Neural crest cell (in vitro differentiated cells): ENCODE data around the genes MGMT and TCERG1L.

- PRO-cap, result no peak
Measured at GRCh38 chr10:127834092-127834610, 58.6 kb downstream of the CLRN3 start.

DNA sequence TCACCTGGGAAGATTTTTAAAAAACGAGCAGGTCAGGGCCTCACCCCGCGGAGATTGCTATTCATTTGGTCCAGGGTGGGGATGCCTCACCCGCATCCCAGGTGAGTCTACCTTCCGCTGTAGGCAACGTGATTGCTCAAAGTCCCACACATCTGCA is 4.0 kb downstream of the CLRN3 start:
- PRO-cap, result no peak

DNA sequence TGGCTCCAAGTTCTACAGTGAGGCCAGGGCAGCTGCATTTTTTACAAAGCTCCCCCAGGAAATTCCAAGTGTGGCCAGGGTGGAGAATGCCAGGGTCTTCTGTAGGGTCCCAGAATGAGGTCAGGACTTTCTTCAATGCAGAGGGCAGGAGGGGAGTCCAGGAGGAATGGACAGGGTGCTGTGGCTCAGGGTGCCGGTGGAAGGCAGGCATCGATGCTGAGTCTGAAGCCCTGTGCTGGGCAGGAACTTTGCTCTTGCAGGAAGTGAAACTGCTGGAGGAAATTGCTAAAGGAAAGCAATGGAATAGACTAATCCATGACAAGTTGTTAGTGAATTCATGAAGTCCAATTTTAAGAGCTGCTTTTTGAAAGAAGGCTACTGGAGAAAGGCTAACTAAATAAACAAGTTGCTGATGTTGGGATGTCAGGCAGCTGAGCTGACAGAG is 14.8 kb downstream of the PTPRE start:
- PRO-cap, result no peak

GRCh38 chr10:127922935-127923444 is 16.1 kb downstream of the PTPRE start:
- PRO-cap, result no peak

GRCh38 chr10:127978914-127979592 is 72.2 kb downstream of the PTPRE start:
- PRO-cap, result no peak

DNA sequence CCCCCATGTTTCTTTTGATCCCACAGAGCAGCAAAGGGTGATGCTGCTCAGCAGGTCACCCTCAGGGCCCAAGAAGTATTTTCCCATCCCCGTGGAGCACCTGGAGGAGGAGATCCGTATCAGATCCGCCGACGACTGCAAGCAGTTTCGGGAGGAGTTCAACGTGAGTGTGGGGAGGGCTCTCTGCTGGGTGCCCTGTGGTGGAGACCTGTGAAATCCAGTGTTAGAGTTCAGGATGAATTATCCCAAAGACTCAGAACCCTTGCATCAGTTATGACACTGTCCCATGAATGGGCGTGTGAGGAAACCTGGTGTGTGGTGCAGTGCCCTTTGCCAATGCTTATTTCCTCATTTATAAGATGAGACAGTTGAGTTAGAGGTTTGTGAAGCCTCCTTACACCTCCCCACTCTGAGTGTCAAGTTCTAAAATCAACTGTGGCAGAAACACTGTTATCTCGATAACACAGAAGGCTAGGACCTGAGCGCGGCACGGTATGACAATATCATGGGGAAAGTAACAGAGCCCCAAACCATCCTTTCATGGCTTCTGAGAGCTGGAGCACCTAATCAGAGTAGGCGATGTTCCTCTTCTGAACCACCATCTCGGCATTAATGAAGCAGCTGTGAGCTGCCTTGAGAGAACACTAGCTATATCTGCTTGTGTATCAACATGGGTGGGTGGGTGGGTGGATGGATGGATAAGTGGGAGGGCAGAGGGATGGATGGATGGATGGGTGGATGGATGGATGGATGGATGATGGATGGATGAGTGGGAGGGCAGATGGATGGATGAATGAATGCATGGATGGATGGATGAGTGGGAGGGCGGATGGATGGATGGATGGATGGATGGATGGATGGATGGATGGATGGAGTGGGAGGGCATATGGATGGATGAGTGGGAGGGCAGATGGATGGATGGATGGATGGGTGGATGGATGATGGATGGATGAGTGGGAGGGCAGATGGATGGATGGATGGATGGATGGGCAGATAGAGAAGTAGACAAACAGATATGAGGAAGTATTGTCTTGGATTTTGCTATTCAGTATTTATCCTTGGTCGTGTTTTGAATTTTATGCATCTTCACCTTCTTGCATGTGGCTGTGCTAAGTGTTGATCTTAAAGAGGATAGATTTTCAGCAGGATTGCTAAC is 76.3 kb downstream of the MKI67 start:
- PRO-cap, result no peak

DNA sequence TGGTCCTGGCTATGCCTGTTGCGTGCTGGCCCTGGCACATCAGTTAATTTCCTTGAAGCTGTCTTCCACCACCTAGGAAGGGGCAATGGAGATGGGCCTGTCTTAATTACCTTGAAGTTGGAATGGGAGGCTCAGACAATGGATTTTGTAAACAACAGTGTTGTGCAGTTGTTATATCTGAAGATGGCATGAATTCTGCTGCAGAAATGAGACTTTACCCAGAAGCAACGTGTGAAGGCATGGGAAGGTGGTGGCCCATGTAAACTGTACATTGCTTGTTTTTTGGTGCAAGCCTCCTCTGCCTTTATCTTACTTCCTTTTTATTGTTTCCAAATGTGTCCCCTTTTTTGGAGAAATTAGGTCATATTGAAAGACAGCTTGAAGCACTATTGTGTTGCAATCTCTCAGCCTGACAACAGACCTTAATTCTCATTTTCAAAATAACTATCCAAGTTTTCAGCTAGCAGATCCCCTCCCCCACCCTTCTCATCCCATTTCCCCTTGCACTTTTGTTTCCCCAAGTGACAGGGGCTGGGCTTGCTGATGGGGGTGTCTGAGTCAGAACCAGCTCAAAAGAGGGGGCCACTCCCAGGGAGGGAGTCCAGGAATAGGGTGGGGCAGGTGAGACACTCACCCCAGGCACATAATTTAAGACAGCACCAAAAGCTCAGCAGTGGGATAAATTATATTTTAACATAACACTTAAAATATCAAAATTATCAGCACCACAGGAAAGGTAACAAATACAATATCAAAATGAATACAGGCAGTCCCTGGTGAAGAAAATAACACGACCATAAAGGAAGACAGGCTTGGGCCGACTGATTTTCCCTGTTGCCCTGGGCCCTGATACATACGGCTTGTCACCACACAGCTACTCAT is 75.3 kb downstream of the MKI67 start:
- PRO-cap, result no peak

- PRO-cap, result no peak
Measured at GRCh38 chr10:128076519-128077175, 49.6 kb downstream of the MKI67 start.

DNA sequence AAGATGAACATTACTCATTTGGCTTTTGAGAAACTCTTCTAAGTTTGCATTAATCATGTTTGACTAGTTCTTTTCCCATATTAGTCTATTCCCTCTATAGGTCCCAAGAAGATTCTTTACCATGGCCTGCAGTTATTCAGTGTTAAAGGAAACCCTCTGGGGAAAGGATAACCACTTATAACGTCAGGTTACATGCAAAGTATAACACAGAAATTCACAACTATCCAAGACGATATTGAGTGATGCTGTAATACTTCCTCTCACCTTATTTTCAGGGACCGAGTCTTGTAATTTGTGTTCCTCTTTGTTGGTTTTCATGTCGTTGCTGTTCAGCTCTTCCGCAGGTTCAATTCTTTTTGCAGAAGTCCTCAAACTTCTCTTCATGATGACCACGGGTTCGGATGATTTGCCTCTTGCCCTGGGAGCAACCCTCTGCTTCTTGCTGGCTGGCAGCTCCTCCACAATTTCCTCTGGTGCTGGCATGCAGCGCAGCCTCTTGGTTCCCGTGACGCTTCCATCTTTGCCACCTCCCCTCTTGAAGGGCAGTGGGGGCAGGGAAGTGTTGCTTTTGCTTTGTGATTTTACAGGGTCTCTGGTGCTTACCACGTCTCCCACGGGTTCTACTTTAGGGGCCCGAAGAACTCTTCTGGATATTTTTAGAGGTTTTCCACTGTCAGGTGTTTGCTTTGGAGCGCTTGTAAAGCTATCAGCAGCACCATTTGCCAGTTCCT is 23.7 kb downstream of the MKI67 start:
- PRO-cap, result no peak

- PRO-cap, result no peak
Measured at GRCh38 chr10:129035250-129035882, 431.7 kb upstream of the MGMT start.

DNA sequence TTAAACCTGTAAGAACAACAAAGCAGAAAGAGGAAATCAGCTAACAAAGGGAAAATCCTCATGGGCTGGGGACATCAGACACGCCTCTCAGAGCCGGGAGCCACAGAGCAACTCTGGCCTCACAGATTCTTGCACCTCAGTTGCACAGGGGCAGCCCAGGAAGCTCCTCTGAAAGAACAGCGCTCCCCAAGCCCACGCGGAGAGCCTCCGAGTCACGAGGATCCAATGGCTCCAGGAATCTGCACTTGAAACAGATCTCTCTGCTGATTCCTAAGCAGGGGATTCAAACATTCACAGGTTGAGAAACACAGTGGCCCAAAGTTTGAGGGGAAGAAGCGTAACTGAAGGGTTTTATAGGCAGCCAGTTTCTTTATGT is 213.2 kb upstream of the MGMT start:
- PRO-cap, result no peak

GRCh38 chr10:129258501-129258977 is 208.5 kb upstream of the MGMT start:
- PRO-cap, result no peak

DNA sequence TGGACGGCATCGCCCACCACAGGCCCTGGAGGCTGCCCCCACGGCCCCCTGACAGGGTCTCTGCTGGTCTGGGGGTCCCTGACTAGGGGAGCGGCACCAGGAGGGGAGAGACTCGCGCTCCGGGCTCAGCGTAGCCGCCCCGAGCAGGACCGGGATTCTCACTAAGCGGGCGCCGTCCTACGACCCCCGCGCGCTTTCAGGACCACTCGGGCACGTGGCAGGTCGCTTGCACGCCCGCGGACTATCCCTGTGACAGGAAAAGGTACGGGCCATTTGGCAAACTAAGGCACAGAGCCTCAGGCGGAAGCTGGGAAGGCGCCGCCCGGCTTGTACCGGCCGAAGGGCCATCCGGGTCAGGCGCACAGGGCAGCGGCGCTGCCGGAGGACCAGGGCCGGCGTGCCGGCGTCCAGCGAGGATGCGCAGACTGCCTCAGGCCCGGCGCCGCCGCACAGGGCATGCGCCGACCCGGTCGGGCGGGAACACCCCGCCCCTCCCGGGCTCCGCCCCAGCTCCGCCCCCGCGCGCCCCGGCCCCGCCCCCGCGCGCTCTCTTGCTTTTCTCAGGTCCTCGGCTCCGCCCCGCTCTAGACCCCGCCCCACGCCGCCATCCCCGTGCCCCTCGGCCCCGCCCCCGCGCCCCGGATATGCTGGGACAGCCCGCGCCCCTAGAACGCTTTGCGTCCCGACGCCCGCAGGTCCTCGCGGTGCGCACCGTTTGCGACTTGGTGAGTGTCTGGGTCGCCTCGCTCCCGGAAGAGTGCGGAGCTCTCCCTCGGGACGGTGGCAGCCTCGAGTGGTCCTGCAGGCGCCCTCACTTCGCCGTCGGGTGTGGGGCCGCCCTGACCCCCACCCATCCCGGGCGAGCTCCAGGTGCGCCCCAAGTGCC is at the start of gene MGMT:
Gene MGMT, plus strand, starts transcription at position 670 of the 886 bp plus-strand sequence.
- PRO-cap, result bidirectional peak, plus-strand start at position 673 of the sequence, minus-strand start at position 427 of the sequence

DNA sequence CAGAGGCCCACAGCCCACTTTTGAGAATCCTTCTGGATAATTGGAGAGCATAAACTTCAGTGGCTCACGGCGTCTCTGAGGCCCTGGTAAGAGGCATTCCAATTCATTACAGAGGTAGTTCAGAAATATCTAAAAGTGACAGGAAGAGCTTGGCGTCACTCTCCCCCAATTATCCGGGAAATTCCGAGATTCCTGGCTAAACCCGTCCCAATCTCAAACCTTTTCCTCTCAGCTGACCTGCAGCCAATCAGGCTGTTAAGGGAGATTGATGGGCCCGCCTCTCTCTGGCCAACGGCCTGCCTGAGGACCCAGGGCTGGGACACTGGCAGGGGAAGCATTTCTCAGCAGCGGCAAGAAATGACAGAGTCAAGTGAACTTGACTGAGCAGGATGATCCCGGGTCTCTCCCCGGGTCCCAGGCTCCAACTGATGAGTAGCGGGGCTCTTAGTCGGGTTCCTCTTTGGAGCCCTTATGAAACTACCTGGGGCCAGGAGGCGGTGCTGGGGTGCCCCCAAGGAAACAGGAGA is 72.3 kb downstream of the EBF3 start:
- PRO-cap, result no peak

DNA sequence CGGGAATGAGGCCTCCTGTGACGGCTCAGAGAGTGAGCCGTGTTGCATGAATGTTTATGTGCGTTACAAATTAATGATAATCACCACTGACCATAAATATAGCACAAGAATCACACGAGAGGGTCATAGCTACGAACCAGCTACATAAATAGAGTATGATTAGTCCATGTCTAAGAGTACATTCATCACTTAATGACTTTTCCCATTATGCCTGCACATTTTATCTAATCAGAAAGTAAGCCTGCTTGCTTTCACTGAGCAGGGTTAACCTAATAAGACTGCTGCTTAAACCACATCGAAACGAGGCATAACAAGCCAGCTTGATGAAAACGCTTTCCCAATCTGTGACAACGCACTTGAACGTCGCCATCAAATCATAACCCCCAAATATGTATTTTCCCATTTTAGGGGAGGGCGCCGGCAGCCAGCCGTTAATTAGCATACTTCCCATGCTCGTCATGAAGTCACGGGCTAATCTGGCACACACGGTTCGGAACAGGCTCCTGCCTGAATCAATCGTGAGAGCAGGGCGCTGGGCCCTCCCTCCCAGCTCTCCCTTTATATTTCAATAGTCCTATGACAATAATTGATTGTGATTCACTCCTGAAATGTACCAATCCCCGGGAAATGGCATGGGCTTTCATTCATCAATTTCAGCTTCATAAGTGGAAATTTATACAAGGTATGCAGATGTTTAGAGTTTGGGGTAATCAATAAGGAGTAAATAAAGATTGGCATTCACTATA is 71.4 kb downstream of the EBF3 start:
- PRO-cap, result no peak

GRCh38 chr10:129950774-129951592 is 13.1 kb downstream of the EBF3 start:
- PRO-cap, result no peak

- PRO-cap, result no peak
Measured at GRCh38 chr10:131311424-131311807, at the start of gene TCERG1L. Gene TCERG1L, minus strand, starts transcription at chr10:131311721.

DNA sequence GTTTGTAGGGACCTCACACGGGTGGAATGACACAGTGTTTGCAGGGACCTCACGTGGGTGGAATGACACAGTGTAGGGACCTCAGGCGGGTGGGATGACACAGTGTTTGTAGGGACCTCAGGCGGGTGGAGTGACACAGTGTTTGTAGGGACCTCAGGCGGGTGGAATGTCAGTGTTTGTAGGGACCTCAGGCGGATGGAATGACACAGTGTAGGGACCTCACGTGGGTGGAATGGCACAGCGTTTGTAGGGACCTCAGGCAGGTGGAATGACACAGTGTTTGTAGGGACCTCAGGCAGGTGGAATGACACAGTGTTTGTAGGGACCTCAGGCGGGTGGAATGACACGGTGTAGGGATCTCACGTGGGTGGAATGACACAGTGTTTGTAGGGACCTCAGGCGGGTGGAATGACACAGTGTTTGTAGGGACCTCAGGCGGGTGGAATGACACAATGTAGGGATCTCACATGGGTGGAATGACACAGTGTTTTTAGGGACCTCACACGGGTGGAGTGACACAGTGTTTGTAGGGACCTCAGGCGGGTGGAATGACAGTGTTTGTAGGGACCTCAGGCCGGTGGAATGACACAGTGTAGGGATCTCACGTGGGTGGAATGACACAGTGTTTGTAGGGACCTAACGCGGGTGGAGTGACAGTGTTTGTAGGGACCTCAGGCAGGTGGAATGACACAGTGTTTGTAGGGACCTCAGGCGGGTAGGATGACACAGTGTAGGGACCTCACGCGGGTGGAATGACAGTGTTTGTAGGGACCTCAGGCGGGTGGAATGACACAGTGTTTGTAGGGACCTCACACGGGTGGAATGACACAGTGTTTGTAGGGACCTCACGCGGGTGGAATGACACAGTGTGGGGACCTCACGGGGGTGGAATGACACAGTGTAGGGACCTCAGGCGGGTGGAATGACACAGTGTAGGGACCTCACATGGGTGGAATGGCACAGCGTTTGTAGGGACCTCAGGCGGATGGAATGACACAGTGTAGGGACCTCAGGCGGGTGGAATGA is 17.5 kb downstream of the PPP2R2D start:
- PRO-cap, result no peak

- PRO-cap, result no peak
Measured at GRCh38 chr10:131956722-131957857, 24.6 kb downstream of the BNIP3 start.

DNA sequence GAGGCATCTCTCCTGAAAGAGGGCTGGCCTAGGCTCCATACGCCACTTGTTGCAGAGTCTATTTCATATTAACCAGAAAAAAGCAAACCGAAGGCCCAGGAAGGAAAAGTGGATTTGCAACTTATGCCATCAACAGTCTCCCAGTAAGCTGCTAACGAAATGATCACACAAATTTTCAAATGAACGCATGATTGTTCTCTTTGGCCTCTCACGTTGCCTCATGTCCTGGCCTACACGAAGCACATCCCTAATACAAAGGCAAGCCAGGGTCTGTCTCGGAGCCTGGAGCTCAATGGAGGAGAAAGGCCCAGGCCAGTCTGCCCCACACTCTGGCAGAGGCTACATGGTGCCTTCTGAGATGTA is 6.1 kb downstream of the BNIP3 start:
- PRO-cap, result no peak